ENCODE measurements around a stretch of chr3.

DNA sequence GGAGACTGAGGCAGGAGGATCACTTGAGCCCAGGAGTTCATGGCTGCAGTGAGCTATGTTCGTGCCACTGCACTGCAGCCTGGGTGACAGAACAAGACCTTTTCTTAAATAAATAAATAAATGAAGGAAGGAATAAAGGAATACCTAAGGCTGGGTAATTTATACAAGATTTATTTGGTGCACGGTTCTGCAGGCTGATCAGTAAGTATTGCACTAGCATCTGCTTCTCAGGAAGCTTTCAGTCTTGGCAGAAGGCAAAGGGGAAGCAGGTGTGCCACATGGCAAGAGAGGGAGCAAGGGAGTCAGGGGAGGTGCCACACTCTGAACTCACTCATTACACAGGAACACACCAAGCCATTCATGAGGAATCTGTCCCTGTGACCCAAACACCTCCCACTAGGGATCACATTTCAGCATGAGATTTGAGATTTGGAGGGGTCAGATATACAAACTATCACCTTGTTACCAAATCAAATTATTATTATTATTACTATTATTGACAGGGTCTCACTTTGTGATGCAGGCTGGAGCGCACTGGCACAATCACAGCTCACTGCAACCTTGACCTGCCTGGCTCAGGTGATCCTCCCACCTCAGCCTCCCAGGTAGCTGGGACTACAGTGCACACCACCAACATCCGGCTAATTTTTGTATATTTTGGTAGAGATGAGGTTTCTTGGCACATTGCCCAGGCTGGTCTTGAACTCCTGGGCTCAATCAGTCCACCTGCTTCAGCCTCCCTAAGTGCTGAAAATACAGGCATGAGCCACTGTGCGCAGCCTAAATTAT is 56.5 kb downstream of the PRKCI start:
- PRO-cap: no peak

DNA sequence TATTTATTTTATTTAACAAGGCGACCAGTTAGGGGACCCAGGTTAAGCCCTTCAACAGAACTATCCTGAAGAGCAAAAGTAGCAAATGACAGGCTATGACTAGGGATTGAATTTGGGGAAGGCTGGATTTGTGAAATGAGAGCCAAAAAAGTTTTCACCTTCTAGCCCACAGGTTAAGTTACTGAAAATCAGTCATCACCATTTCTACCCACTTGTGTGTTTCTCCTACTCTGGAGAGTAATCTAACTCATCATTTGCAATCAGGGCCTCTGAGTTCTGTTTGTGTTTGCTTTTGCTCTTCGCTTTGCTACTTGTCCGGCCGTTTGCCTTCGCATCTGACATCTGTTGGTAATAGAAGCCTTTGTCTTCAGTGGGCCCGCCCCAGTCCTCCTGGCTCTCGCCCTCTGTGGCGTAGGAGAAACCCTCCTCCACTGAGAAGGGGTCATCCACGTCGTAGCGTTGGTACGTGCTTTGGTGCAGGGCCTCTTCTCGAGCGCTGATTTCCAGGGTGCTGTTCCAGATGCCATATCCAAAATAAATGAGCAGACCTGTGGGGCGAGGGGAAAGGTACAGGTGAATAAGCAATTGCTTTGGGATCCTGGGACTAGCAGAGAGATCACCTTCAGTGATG is 48.3 kb downstream of the CLDN11 start:
- PRO-cap: no peak

- PRO-cap: no peak
Measured at GRCh38 chr3:170584191-170585099, 1.4 kb downstream of the SLC7A14 start.

GRCh38 chr3:170740847-170741641 is 129.0 kb downstream of the RPL22L1 start:
- PRO-cap: no peak

DNA sequence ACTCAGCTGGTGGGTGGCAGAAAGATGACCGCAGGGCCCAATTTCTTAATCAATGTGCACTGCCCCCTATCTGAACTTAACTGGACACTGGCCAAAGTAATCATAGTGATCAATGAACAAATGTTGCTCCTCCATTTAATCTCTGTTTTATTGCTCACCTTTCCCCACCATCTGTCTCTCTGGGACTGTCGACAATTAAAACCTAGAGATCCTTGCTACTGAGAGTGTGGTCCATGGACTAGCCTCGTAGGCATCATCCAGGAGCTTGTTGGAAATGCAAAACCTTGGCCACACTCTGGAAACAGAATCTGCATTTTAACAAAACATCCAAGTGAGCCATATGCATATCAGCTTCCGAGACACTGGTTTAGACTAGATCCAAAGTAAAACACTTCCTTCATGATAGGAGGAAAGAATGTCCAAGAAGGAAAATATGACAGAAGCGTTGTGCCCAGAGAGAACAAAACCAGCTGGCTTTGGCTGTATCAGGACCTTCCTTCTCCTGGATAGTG is 52.0 kb downstream of the PLD1 start:
- PRO-cap: no peak

- PRO-cap: no peak
Measured at GRCh38 chr3:171960860-171961405, 78.4 kb upstream of the FNDC3B start.

GRCh38 chr3:172041369-172041852 is 2.0 kb downstream of the FNDC3B start:
- PRO-cap: bidirectional peak, plus-strand start at chr3:172041667, minus-strand start at chr3:172041441

DNA sequence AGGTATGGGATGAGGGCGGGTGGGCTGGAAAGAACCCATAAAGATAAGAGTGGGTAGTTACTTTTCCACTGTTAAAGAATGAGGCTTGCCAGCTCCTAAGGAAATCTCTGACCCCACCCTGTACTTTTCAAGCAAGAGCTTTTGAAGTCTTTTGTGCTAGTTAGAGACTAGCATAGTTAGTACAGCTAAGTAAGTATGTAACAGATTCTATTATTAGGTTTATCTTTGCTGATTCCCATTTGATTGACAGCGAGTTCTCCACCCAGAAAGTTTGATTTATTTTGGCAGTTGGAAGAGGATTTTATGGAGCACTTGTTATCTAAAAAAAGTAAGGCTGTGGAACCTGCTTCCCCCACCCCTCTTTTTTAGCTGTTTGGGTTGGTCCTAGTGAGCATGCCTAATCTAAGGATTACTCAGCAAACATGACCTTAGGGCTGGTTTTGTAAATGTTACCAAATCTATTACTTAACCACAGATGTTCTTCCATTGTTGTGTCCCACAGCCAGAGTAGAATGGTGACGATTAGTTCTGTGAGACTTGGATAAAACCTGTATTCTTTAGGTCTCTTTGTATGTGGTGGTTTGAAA is 57.6 kb downstream of the FNDC3B start:
- PRO-cap: no peak

- PRO-cap: no peak
Measured at GRCh38 chr3:172138803-172139513, 99.6 kb downstream of the FNDC3B start.

DNA sequence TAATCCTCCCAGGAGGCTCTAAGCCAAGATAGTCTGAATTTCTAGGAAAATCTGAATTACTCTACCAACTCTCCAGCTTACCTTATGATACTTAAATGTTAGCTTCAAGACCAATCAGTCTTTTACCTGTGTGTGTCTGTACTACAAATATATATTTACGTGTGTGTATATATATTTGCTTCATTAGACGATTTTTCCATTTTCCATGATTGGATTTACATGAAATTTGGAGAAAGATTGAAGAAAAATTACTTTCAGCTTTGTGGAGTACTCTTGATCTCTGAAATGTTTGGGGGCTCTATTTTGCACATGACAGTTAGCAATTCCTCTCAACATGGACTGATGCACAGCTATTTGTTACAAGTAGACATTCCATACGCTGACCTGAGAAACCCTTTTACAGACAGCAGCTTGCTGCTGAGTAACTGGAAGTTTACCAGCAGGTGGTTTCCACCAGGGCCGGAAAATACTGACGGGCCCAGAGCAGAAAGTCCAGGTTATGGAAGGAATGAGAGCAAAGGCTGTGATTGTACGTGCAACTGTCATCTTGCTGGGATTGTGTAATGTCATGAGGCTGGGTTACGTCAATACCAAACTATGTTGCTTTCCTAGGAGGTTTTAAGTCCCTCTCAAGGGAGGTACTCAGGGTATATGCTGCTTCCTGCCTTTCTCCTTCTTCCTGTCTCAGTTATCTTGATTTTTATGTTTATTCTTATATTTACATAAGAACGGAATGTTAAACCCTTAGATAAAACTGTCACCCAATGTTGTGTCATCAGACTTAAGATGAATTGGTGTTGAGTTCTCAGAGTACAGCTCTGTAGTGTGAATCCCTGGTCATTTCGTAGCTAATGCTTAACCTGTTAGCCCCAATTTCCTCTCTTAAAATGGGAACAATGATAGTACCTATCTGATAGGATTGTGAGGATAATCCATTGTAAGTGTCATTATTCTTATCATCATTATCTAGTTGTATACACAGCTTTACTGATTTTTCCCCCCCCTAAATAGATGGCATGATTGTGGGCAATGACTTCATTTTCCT is 101.1 kb downstream of the FNDC3B start:
- PRO-cap: no peak

DNA sequence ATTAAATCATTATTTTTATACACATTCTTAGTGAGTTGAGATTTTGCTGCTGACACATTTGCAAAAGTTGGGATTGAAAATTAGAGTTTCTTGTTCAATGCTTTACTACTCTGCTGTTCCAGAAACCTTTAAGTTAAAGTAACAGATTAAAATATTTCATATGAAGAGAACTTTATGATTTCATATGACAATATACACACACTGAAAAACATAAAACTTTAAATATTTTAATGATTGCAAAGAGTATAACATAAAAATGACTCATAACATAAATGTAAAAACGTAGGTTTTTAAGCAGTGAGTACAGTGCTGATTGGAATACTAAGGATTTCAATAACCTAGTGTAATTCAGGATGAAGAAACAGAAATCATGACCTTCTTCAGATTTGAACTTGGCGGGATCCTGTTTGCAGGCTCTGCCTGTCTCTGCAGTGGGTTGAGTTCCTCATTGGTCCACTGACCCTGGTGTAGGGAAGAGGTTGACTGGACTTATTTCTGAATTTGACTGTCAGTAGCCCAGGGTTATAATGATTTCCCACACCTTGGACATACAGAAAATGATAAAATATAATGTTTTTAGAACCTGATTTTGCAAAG is 171.6 kb downstream of the FNDC3B start:
- PRO-cap: no peak

DNA sequence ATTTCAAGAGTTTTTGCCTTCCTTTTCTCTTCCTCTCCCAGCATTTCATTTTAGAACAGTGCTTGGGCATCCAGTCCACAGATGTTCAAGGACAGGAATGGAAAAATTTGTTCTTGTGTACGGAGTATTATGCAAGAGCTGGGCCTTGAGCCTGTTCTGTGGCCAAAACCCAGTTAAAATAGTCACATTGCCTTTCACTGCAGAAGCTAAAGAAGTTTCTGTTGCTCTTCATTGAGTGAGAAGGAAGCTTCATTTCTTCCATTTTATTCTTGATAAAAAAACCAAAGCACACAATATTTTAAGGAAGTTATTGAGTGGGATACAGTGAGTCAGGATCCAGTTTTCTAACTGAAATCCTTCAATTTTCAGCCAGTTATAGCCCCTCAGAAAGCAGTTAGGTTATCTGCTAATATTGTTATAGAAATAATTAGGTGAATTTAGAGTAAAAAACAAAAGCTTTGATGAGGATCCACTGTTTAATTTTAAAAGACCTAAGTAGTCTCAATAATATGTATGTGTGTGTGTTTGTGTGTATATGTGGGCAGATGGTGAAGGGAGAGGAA is 191.8 kb downstream of the GHSR start:
- PRO-cap: no peak

DNA sequence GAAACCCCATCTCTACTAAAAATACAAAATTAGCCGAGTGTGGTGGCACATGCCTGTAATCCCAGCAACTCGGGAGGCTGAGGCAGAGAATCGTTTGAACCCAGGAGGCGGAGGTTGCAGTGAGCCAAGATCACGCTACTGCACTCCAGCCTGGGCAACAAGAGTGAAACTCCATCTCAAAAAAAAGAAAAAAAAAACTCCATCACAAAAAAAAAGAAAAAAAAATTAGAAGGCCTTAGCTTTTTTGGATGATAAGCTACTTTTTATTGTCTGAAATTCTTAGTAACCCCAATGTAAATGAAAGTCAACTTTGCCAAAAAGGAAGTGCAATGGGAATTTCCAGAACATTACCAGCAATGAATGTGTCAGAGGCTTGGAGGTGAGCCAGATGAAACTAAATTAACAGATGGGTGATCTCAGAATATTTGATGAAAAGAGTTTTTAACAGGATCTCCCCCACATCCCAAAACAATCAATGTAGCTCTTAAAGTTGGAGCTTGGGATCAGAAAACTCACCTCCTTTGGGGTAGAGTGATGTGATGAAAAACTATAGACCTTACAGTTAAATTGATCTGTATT is 84.0 kb upstream of the TNFSF10 start:
- PRO-cap: no peak

GRCh38 chr3:172666672-172667085 is 44.2 kb downstream of the NCEH1 start:
- PRO-cap: no peak

DNA sequence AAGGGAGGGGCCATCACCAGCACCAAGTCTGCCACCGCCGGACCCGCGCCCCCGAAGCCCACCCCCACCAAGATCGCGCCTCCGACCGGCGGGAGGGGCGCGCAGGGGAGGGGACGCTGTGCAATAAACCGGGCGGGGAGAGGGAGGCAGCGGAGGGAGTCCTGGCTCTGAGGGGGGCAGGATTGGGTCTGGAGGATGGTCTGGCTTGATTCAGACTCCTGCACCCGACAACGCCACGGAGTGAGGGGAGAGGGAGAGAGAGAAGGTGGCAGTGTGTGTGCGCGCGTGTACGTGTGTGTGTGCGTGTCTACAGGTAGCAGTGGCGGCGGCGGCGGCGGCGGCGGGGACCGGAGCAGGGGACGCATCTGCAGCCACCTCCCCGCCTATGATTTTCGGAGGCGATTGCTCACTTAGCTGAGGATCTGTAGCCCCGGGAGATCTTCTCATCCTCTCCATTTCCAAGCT is 1.8 kb upstream of the NLGN1 start:
- PRO-cap: no peak

DNA sequence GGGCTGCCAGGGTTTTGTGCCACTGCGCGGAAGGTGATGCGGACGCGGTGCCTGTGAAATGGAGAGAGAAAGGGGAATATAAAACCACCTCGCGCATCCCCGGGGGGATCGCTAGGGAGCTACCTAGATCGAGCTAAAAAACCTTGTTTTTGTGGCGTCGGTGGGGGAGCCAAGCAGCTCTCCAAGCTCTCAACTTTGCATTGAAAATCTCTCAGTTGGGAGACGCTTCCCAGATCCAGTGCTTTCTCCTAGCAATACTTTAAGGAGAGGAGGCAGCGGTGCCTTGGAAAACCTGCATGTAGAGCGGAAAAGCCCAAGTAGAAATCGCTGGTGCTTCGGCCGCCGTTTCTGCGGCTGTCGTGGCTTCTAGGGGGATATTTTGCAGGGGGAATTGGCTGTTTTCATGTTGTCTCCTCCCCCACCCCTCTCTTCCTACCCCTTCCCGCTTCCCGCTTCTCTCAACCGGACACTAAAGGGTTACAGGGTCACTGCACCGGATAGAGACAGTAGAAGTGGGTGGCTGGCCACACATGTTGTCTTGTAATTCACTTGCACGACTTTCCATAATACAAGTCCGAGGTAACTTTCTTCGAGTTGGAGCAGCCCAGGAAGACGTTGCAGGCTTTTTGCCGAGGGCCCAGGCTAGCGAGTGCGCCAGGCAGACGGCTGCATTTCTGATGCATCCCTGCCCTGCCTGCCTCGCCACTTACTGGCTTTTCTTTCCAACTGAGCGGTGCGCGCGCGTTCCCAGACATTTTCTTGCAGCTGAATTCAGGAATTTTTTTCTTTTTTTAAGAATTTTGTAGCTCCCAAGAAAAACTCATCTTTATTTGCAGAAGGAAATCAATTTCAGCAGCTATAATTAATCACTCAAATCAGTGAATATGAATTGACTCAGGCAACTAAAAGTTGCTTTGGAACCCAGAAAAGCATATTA is 187.8 kb downstream of the NLGN1 start:
- PRO-cap: no peak

- PRO-cap: no peak
Measured at GRCh38 chr3:174264948-174265524, 594.1 kb upstream of the NAALADL2 start.

- PRO-cap: no peak
Measured at GRCh38 chr3:174441867-174442373, 417.2 kb upstream of the NAALADL2 start.

DNA sequence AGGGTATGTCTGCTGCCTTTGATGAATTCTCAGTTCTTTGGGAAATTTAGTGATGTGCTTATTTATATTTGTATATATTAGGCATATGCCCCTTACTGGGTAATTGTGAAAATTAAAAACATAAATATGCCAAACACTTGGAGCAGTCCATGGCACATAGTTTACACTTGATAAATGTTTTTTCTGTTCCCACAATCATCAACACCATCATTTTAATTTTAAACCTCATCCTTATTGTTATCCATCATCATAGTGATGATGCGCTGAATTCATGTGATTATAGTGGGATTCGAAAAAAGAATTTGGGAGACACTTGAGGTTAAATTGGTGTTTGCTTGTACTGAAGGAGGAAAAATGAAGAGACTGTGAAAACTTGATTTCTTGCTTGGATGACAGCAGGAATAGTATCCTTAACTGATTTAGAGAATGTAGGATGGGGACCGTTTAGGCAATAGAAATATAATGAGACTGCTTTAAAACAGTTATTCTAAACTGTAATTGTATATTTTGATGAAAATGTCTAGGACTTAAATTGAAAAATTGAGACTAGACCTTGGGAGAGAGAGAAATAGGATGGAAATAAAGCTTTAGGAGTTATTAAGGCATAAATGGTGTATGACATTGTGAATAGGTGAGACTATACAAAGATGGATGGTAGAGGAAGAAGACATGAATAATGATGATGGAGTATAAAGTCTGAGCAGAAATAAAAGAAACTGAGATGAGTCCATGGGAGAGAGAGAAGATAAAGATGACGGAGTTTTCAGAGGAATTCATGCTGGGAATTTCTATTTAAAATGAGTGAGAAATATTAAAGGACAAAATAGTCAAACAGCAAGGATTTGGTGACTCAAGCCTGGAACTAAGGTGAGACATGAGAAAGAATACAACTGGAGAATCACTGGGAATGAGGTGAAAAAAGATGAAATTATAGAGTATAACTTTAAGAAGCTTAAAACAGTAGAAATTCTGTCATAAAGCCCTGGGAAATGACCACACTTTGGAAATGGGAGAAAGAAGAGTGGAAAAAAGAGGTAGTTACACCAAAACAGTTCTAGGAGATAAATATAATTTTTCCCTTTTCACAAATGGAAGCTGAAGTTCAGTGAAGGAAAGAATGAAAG is 9.5 kb downstream of the NAALADL2 start:
- PRO-cap: no peak

DNA sequence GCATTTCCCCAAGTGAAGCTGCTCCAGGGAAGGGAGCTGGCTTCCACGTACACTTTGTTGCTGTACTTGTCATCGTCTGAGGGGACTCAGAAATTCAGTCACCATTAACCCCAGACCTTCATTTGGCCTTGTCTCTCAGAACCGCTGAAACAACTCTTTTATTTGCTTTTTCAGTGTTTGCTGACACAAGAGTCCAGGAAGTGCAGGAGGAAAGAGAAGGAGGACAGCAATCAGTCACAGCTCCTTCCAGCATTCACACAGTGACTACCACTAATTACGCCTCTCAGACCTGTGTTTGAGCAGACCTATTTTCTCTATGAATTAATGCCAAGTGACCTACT is 276.5 kb downstream of the TBL1XR1 start:
- PRO-cap: no peak

All from penis (tissue), 1 donor.